Left cardiac atrium (tissue), 1 donor: Measurements from ENCODE around the gene ENDOV.

GRCh38 chr17:80069810-80070285 is 31.5 kb upstream of the GAA start:
- PRO-cap, result no peak

- PRO-cap, result no peak
Observed at GRCh38 chr17:80135933-80136422, 10.9 kb downstream of the EIF4A3 start.

DNA sequence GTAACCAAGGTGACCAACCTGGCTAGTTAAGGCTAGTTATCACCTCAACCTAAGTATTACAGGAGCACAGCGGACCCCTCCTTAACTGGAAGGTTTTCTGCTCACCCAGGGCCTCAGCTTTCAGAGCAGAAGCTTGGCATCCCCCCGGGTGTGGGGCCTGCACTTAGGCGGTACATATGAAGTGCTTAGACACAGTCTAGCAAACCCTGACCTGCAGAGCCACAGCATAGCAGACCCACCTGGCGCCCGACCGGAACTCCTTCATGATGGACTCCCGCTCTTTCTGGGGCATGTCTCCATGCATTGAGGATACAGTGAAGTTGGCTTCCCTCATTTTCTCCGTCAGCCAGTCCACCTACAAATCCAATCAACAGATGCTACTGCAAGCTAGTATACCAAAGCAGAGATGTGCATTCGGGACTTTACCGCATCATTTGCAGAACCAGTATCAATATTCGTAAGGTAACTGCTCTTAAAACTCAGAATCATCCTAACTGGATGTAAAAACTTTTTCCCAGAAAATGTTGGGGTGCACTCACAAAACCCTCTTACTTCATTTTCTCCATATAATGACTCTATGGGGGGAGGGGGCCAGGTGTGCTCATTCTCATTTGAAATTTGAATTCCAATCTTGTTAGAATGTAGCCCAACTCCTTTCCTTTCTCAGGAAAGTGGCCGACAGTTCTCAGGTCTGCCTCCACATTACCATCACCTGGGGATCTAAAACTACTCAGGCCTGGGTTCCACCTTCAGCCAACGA is 9.6 kb downstream of the EIF4A3 start:
- PRO-cap, result no peak

DNA sequence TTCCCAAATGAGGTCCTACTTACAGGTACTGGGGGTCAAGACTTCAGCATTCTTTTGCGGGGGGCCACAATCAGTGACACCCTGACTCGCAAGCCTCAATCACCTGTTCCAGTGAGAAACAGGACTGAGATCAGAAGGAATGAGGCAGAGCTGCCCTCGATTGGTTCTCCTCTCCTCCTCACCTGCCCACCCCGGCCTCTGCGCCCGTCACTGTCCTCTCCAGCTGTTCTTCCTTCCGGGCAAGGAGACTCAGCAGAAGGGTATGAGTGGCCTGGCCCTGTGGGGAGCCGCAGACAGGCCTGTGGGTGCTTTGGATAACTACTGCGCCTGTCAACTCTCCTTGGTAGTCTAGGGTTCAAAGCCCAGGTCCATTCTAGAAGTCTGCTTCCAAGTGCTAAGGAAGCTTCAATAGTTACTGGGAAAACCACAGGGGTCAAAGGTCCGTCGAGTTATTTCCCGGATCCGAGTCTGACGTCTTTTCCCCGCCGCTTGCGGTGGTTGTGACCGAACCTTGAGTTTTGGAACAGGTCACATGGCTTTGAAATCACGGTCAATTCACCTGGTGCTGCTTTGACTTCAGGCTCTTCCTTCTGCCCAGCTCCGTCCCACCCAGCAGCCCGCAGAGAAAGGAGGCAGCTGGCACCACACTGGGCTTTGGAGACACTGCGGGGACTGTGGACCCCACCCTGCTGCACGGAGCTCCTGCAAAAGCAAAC is 8.3 kb downstream of the CARD14 start:
- PRO-cap, result no peak

GRCh38 chr17:80219065-80220032 is 784 bp downstream of the SGSH start:
- PRO-cap, result no peak

DNA sequence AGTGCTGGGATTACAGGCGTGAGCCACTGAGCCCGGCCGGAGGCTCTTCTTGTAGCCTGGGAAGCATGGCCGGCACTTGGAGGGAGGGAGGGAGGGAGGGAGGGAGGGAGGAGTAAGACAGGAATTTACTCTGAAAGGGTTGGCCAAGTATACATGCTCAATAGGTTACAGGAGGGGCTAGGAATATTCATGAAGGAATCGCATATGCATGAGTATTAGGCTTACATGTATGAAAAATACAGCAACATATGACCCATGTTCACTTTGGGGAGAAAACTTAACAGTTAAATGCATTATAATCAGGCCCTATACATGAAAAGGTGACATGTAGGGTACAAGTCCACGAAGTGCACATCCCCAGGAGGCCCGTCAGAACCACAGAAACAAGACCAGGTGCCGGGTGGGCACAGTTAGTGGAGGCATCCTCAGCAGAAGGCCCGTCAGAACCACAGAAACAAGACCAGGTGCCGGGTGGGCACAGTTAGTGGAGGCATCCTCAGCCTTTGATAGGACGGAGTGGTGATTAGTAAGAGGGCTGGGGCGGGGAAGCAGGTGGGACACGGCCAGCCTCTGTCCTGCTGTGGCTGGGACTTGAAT is 3.3 kb upstream of the RNF213 start:
- PRO-cap, result no peak

GRCh38 chr17:80270636-80271523 is 10.2 kb downstream of the RNF213 start:
- PRO-cap, result no peak

GRCh38 chr17:80325009-80325431 is 64.4 kb downstream of the RNF213 start:
- PRO-cap, result no peak

GRCh38 chr17:80381540-80382160 is 33.3 kb upstream of the ENDOV start:
- PRO-cap, result no peak

- PRO-cap, result no peak
Observed at GRCh38 chr17:80408638-80409305, 6.2 kb upstream of the ENDOV start.

DNA sequence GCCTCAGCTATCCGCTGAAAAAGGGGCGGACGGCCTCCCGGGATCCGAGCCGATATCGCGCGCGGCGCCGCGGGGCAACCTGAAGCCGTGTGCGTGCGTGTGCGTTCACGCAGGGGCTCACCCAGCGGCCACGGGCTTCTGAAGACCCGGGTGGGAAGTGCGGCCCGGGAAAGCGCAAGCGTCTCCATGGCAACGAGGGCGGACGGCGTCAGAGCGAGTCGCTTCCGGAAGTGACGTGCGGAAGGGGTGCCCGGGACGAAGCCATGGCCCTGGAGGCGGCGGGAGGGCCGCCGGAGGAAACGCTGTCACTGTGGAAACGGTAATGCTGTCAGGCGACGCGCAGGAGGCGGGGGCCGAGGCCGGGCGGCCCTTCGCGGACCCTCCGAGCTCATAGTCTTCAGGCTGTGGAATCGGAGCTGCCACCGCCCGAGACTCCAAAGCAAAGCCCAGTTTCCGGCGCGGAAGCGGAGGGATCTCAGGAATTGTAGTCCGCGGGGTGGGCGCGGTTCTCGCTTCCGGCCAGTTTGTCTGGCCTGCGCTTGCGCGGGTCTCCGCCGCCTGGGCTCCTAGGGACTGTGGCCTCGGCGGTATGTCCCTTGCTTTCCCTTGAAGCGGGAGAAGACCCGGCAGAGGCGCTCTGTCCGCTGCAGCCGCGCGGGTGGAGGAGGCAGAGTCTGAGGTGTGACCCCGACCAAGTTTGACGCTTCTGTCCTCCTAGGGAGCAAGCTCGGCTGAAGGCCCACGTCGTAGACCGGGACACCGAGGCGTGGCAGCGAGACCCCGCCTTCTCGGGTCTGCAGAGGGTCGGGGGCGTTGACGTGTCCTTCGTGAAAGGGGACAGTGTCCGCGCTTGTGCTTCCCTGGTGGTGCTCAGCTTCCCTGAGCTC is at the start of gene ENDOV:
TSS of gene ENDOV (plus strand) at position 236 of the 887 bp plus-strand sequence.
- PRO-cap, result bidirectional peak, plus-strand start at position 236 of the sequence, minus-strand start at position 140 of the sequence; bidirectional peak, plus-strand start at position 527 of the sequence, minus-strand start at position 448 of the sequence

DNA sequence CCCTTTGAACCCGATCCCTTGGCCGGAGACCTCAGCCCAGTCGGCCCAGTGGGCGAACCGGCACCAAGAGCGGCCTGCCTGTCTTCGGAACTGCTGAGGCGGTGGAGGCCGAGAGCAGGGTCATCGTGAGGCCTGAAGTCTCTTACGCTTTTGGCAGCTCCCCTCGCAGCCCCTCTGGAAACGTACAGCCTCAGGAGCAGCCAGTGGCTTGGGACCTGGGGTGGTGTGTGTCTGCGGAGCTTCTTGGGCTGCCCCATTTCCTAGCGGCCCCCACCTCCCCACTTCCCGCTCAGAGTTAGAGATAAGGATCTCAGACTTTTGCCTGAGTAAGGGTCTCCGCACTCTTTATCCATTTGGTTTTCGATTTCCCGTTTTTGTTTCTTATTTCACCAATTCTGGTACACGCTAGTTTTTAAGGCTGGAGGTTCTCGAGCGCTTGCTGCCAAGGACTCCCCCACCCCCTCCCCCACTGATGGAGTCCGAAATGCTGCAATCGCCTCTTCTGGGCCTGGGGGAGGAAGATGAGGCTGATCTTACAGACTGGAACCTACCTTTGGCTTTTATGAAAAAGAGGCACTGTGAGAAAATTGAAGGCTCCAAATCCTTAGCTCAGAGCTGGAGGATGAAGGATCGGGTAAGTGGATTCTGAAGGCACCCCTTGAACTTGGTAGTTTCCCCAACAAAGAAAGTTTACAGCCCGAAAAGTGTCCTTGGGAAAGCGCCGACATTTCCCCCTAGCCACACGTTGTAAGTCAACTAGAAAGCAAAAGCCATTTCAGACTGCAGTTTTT is 715 bp downstream of the RPTOR start:
- PRO-cap, result no peak

DNA sequence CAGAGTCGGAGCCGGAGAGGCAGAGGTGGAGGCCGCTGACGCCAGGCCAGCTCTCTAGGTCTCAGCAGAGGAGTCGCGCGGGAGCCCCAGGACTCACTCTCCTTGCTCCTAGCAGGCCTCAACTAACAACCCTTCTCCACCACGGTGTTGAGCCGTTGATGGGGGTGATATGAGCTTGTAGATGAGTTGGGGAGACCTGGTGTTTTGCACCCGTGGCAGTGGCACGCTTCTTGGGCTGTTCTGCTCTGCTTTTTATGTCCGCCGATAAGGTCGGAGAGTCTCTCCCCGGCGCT is 116.6 kb downstream of the RPTOR start:
- PRO-cap, result no peak

DNA sequence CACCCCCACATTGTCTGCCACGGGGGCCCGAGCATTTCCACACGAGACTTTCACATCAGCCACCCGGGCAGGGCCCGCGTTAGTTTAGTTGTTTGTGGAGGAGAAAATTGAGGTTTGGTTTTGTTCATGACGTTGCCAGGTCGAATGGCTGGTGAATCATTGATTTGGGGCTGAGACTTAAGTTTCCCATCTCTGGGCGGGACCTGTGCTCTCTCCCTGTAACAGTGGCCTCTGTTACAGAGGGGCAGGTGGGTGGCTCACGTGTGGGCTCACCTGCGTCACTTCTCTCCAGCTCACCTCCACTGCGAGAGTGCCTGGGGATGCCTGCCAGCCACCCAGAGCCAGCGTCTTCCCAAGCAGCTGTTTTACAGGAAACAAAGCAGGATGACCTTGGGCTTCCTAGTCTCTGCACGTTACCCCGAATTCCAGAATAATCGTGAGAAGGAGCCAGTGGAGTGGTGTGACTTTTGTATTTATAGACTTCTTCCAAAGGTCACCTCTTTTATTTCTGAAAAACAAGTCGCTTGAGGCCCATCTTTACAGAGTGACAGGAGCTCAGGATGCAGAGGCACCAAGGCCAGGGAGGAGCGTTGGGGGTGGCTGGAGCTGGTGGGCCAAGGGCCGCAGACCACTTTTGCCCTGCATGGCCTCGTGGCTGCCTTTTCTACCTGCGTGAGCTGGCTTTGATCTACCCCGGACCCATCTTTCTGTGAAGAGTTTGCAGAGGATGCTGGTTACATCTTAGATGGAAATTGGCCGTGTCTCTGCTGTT is 150.8 kb downstream of the RPTOR start:
- PRO-cap, result no peak

GRCh38 chr17:80724733-80725274 is 180.2 kb downstream of the RPTOR start:
- PRO-cap, result no peak

GRCh38 chr17:80786341-80786800 is 205.3 kb upstream of the CHMP6 start:
- PRO-cap, result no peak

DNA sequence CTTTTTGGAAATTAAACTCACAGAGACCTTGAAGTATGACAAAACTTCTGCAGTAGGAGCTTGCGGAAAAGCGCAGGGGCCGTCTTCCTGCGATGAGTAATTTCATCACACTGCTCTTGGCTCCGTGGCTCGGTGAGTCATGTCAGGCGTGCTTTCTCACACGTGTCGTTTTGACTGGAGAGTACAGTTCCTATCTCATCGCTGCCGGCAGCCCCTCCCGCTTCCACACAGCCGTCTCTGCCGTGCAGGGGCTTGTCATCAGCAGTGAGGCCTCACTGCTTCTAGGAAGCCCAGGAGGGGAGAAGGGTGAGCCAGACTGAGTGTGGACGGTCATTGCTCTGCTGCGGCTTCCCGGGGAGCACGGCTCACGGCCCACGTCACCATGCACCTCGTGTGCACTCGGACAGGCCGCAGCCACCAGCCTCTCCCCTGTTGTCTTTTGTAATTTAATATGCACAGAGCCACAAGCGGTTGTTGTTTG is 99.5 kb upstream of the CHMP6 start:
- PRO-cap, result no peak

DNA sequence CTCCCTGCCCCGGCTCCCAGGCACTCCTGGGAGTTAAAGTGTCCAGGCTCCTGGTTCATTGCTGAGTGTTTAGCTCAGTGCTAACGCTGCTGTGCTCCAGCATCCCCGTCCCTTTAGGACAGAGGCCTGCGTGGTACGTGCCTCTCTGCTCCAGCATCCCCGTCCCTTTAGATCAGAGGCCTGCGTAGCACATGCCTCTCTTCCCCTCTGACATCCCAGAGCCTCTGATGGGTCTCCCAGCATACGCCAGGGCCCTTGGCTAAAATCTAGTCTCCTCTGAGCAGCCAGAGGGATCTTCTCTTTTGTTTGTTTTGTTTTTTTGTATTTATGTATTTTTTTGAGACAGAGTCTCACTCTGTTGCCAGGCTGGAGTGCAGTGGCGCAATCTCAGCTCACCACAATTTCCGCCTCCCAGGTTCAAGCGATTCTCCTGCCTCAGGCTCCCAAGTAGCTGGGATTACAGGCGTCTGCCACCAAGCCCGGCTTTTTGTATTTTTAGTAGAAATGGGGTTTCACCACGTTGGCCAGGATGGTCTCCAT is 16.2 kb downstream of the BAIAP2 start:
- PRO-cap, result no peak

GRCh38 chr17:81130212-81131424 is 34.7 kb upstream of the PVALEF start:
- PRO-cap, result no peak

DNA sequence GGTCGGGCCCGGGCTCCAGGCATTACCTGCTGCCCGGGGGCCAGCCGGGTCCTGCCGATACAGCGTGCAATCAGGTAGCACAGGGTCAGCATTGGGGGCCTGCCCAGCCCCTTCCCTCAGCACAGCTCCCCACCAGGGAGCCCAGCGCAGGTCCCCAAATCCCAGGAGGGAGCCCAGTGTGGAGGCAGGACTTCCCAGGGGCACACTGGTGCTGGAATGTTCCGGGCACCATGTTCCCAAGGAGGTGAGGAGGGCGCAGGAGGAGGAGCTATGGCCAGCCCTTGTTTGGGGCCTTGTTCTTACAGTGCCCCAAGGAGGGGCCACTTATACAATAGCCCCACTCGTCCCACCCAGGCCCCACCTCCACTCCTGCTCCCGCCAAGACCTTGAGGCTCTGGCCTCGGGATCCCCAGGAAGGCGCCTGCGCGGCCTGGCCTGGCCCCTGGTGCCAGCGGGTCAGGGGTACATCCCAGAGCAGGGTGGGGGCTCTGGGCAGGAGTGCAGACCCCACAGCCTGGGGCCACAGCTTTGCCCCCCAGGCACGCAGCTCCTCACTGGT is 32.6 kb upstream of the PVALEF start:
- PRO-cap, result no peak